AG04449 (cell line): ENCODE results near the gene SULT1A2.

DNA sequence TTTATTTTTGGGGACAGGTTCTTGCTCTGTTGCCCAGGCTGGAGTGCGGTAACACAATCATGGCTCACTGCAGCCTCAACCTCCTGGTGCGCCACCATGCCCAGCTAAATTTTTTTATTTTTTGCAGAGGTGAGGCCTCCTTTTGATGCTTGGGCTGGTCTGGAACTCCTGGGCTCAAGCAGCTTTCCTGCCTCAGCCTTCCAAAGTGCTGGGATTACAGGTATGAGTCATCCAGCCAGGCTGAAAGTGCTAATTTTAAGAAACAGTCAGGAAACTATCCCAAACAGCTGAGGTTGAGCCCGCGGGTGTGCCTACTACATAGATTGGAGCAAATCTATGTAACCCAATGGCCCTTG lies 726 bp upstream of the XPO6 start:
- RRBS = no CpG with 5 or more reads among the region's 4 CpGs

DNA sequence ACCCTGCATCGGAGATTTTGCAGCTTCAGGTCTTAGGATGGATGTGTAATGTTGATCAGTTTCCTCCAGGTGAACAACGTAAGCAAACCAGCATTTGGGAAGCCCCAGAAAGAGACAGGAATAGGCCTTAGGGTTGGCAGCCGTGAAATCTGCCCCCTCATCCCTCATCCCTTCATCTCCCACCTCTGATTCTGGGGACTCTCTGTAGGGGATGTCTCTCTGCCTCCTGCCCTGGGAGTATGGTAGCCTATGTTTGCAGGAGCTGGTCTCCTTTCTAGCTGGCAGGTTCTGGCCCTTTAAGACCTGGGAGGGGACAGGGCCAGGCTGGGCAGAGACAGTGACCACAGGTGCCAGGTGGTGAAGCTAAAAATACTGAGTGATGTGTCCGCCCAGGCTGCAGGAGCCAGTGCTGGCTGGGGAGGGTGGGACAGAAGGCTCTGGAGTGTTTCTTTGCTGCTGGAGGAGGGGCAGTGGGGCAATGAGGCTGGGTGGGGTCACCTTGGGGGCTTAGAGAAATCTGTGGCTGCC lies 30.6 kb upstream of the SBK1 start:
- RRBS = no CpG with 5 or more reads among the region's 4 CpGs

DNA sequence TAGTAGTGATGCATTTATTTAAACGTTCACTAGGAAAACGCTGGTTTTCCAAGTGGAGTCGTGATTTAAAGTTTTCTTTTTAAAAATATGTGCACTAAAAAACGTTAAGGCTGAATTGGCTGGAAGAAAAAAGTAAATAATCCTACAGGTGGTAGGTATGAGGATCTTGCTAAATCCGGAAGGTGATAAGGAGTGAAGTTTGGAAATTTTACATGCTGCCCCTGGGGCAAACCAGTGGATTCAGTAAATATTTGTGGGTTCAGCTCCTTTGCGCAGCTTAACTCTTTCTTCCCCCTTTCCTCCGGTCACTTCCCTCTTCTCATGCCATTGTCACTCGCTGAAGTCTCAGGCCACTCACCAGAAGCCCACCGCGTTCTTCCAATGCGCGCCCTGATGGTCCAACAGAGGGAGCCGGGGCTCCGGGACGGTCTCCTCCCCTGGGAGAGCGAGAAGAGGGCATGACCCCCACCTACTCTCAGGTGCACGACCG lies 705 bp downstream of the CLN3 start:
- RRBS = 1% methylated on average over 8 of the region's 18 CpGs

- RRBS = no CpG with 5 or more reads among the region's 12 CpGs
Observed at GRCh38 chr16:28534215-28535272, 4.2 kb downstream of the NUPR1 start.

GRCh38 chr16:28536979-28537837 lies 1.6 kb downstream of the NUPR1 start:
- RRBS = no CpG with 5 or more reads among the region's 14 CpGs

DNA sequence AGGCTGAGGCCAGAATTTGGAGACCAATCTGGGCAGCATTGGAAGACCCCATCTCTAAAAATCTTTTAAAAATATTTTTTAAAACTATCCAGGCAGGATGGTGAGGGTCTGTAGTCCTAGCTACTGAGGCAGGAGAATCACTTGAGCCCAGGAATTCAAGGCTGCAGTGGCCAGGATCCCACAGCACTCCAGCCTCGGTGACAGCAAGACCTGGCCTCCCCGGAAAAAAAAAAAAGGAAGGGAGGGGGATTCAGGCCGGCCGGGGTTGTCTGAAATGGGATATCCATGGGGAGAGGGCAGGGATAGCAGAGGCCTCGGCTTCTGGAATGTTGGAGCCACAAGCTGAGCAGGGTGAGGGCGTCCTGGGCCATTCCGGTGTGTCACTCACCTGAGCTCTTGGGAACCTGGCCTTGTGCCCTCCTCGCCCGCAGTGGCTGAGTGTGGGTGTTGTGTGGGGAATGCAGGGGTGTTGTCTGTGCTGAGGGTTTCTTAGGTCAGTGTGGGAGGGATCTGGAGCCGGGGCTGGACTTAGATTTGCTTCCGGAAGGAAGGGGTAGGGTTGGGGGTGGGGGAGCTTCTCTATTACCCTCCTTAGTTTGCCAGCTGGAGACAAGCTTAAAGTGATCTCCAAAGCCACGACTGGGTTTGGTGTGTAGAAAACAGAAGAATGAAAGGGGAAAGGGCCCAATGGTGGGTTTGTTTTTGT lies at the start of gene SULT1A2:
Gene SULT1A2, minus strand, starts transcription at position 442 of the 706 bp plus-strand sequence.
- RRBS = 11% methylated on average over 1 of the region's 12 CpGs

DNA sequence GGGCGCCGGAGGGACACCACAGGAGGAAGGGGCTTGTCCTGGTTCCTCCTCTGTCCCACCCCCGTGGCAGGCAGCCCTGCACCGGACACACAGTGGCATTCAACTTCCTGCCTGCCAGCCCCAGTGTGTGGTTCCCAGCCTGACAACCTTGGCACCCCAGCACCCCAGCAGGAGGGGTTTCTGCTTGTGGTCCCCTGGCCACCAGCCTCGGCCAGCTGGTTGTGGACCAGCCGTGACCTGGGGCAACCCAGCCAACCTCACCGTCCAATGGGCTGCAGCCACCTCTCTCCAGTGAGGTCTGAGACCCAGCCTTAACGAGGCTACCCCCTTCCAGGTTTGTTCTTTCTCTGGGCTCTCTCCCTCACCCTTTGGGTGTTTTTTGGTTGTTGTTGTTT lies 22.8 kb upstream of the EIF3C start:
- RRBS = no CpG with 5 or more reads among the region's 8 CpGs

- RRBS = no CpG with 5 or more reads among the region's 11 CpGs
Observed at GRCh38 chr16:28832430-28833718, 10.1 kb downstream of the ATXN2L start.

- RRBS = no CpG with 5 or more reads among the region's 6 CpGs
Observed at GRCh38 chr16:28835823-28836140, 10.4 kb downstream of the TUFM start.

DNA sequence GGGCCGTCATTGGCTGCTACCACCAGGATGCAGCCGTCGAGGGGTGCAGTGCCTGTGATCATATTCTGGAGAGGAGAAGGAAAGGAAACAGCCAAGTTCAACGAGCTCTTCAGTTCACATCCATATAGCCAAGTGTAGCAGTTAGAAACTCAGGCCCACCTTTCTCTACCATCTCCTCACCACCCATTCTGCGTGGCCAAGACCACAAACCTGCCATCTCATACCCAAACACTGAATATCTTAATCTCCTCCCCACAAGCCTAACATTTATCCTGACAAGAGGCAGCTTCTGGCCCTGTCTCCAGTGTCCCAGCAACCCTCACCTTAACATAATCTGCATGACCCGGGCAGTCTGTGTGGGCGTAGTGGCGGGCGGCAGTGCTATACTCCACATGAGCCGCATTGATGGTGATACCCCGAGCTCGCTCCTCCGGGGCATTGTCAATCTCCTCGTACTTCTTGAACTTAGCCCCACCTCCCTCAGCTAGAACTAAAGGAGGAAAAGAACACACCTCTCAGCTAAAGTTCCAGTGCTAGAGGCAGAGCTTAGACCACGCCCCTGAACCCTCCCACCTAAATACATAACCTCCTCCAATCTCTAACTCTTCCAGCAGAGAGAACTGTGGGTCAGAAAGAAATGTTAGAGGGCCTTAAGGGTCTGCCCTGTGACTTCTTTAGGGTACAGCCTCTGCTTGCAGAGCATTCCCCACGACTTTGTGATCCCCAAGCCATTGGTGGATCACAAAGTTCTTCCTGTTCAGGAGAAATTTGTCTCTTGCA lies 967 bp downstream of the TUFM start:
- RRBS = 72% methylated on average over 8 of the region's 16 CpGs

DNA sequence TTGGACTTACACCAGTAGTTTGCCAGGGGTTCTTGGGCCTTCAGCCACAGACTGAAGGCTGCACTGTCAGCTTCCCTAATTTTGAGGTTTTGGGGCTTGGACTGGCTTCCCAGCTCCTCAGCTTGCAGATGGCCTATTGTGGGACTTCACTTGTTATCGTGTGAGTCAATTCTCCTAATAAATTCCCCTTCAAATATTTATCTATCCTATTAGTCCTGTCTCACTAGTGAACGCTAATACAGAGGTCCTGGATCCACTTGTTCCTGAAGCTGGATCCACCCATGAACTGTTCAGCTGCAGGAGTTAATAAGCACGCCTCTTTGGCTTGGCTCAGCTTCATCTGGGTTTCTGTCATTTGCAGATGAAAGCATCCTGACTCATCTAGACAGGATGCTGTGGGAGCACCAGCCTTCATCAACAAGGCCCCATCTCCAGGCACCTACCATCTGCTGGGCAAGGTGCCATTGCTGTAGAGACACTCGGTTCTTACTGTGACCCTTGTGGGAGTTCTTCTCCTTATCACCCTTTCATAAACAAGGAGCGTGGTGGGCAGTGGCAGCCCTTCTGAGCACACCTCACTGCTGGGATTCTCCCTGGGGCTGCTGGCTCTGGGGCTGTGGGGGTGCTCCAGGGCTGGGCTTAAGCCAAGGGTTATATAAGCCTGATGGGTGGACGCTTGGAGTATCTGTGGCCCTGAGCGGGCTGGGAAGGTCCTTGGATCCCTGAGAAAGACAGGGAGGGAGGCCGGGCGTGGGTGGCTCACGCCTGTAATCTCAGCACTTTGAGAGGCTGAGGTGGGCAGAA lies 23.2 kb downstream of the LAT start:
- RRBS = no CpG with 5 or more reads among the region's 10 CpGs

- RRBS = no CpG with 5 or more reads among the region's 30 CpGs
Observed at GRCh38 chr16:29127584-29128211, 142.8 kb downstream of the LAT start.

- RRBS = no CpG with 5 or more reads among the region's 15 CpGs
Observed at GRCh38 chr16:29159825-29160276, 175.0 kb downstream of the LAT start.

GRCh38 chr16:29172241-29172448 lies 187.3 kb downstream of the LAT start:
- RRBS = no CpG with 5 or more reads among the region's 4 CpGs

- RRBS = no CpG with 5 or more reads among the region's 18 CpGs
Observed at GRCh38 chr16:29175869-29176571, 191.2 kb downstream of the LAT start.

- RRBS = 58% methylated on average over 7 of the region's 41 CpGs
Observed at GRCh38 chr16:29184804-29185656, 200.2 kb downstream of the LAT start.

DNA sequence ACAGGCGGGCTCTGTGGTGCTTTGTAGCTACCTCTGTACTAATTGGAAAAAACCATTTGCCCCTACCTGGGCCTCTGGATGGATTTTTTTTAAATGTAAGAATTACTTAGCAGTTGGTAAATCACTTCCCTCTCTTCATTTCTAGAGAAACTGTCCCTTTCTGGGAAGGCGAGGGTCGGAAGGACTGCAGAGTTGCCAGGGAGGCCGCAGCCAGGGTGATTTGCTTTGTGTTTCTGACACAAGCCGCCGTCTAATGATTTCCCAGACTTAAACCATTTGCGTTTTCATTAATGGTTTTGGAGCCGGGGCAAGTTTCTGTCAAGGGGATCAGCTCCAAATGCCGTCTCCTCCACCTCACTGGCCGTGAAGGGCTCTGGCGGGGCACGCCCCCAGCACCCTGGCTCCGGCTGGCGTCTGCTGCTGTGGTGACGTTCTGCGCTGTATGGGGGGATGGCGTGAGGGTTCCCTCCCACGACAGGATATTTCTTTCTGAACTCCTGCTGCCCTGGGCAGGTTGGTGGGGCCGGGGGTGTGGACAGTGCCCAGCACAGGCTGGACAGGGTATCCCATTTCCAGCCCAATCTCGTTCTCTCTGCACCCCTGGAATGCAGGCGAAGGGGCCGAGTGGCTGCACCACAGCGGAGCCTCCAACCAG lies 201.8 kb downstream of the LAT start:
- RRBS = no CpG with 5 or more reads among the region's 23 CpGs

DNA sequence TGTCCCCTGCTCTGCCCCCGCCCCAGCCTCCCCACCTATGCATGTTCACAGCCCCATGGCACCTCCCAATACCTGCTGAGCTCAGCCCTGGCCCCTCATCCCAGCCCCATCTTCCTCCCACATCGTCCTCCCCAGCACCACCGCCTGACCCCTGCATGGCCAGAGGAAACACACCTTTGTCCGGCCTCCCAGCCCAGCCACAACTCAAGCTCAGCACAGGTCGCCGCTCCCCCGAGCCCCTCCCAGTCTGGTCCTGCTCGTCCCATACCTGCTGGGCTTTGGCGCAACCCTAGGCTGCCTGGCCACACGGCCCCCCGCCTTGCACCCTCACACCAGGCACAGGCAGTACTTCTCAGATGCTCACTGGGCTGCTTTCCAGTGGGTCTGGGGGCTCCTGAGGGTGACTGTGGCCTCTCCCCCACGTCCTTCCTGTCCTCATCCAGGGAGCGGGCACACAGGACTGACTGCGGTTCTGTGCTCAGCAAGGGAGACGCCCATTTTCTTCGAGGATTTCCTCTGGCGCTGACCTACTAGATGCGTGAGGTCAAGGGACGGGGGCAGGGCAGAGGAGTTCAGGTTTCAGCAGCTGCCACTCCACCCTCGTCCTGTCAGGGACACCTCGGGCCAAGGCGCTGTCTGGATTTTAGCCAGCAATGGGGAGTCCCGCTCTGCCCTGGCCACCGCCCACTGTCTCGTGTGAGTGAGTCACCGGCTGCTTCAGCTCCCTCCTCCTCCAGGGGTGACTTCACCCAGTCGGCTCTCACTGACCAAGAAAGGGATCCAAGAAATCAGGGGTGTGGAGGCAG lies 115.9 kb downstream of the NPIPB11 start:
- RRBS = no CpG with 5 or more reads among the region's 27 CpGs

DNA sequence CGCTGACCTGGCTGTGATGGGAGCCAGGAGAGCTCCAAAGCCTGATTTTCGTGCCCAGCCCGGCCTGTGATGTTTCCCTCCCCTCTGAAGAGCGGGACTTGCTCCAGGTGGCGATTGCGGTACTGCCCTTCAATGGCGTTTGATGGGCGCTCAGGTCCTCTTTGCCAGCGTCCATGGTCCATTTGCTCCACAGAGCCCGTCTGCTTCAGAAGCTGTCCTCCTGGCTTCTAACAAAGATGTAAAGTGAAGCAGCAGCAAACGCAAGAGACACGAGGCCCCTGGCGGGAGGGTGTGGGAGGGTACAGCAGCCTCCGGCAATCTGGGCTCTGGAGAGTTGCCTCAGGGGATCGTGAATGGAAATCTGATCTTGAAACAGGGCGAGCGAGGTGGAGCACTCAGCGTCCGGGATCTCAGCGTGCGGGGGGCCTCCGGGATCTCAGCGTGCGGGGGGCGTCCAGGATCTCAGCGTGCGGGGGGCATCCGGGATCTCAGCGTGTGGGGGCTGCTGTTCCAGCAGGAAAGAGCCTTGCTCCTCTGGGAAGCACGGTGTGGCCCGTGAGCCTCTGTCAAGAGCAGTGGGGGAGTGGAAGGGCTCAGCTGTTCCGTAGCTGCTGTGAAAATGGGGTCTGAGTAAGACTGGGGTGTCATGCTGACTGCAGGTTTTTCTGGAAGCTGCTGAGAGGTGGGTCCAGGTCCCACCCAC lies 93.3 kb downstream of the NPIPB11 start:
- RRBS = 28% methylated on average over 7 of the region's 32 CpGs

DNA sequence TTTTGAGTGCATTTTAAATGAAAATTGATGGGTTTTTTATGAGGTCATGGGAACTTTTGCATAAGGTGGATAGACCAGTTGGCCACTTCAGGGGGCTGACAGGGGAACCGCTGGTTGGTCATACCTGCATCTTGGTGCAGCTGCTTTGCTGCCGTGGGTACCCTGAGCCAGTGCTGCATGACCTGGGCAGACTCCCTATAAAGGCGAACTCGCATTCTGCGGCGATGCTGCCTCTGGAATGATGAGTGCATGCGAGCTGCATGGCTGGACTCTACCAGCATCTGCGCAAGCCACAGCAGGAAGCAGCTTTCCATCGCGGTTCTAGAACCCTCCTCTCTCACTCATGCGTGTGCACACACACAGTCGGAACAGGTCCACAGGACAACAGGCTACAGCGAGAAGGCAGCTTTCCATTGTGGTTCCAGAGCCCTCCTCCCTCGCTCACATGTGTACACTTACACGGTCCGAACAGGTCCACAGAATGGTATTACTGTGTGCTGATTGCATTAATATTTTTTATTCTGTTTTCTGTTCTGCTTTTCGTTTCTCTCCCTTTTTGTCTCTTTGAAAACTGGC lies 69.2 kb downstream of the NPIPB11 start:
- RRBS = no CpG with 5 or more reads among the region's 17 CpGs